A375 (cell line): ENCODE measurements around the genes LRP1B, ARHGAP15 and ACVR2A.

DNA sequence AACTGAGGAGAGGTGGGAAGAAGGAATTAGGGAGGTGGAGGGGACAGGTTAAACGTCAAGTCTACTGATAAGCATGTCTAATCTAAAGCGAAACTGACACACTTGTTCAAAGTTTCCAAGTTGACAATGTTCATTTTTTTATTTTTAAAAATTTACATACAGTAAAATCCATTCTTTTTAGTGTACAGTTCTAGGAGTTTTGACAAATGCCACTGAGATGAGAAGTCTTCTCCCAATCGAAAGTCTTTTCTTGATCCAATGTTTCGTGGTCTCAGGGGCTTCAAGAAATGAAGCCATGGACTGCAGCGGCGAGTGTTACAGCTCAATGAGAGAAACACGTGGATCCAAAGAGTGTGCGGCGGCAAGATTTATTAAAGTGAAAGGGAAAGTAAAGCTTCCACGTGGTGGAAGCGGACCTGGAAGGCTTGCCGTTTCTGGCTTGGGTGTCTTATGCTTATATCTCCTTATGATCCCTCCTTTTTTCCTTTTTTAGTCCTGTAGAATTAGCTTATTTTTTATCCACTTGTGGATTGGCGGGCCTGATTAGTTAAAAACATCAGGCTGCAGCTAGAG, 11.9 kb upstream of the HNMT start:
- RAMPAGE, long total RNA = no peak

DNA sequence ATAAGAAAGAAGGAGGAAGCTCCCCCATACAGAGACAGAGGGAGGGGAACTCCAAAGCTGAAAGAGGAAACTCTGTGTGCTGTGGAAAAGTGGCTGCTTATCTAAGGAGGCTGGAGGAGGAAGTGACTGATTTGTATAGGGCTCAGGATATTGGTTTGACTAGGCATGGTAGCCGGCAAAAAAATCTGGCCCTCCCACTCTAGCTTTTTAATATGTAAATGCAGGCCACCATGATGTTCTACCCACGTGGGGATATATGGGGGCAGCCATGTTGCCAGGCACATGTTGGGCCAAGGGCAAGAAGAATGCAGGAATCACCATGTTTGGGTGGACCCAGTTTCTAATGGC, 64.3 kb downstream of the HNMT start:
- RAMPAGE, long total RNA = no peak

DNA sequence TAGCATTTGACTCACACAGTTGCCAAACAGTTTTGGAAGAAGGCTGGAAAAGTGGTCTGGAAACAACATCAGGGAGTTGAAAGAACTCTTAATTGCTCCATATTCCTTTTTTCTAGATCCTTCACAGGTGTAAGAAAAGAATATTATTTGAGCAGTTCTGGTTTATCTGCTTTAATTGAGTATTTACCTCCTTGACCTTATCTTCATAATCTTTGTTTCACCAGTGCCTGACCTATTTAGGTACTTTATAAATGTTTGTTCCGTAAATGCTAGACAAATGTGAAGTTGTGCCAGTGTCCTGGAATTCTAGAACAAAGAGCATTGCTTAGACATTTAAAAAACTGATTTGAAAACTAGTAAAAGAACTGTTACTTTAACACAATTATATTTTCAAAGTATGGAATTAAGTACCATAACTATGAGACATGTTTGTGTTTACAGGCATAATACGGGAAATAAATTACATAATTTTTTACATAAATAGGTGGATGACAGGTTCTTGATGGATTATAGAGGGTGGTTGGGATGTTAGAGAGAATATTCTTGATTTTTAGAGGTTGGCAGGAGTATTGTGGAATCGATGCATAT, 15.2 kb downstream of the SPOPL start:
- RAMPAGE, long total RNA = no peak

- RAMPAGE, long total RNA = no peak
These were observed 1441.3 kb upstream of the NXPH2 start for GRCh38 chr2:140221432-140221892.

DNA sequence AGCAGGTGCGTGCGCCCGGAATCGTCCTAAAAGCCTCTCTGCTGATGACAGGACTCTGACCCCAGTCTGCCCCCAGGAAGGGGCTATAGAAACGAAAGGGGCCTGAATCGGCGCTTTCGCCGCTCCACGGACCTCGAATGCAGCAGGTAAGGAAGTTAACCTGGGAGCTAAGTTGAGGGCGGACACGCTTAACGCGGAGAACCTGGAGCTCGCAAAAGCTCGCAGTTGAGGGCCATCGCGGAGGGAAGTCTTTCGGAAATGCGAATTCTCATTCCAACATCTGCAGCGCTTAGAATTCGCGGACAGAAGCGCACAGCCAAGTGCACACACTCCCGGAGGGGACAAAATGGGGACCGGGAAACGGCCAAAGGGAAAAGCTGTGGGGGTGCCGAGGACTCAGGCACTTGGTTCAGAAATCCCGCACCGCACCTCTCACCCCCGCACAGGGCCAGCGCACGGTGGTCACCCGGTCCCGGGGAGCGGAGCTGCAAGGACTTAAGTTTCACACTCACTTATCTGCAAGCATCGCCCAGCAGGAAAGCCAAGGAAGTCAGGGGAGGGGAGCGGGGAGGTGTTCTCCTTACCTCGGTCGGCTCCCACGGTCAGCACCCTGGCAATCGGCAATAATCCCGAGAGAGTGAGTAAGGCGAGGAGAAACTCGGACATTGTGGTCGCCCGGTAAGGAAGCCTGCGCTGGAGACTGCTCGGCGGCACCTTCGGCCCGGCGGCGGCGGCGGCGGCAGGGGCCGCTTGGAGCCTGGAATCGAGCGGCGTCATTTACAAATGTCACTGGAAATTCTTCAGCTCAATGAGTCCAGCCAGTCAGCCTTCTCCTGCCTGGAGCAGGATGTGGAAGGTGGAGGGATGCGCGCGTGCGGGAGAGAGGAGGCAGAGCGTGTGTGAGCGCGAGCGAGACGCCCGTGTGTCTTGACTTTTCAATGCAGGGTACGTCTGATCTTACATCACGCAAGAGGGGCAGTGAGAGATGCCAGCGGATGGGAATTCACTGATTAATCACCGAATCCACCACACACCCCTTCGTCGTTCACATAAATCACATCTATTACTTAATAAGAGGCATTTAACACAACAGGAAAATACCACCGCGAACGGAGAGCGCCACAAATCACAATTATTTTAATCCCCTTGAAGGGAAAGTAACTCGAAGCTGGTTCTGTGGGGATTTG, at the start of gene LRP1B:
LRP1B (minus strand) TSS at position 953 of the 1,187 bp plus-strand sequence.
- RAMPAGE, long total RNA = no peak

GRCh38 chr2:142870534-142870963, 6.9 kb upstream of the KYNU start:
- RAMPAGE, long total RNA = no peak

GRCh38 chr2:143128460-143129582, at the start of gene ARHGAP15:
Gene ARHGAP15 (plus strand): TSS chr2:143129419.
- RAMPAGE, long total RNA = no peak

DNA sequence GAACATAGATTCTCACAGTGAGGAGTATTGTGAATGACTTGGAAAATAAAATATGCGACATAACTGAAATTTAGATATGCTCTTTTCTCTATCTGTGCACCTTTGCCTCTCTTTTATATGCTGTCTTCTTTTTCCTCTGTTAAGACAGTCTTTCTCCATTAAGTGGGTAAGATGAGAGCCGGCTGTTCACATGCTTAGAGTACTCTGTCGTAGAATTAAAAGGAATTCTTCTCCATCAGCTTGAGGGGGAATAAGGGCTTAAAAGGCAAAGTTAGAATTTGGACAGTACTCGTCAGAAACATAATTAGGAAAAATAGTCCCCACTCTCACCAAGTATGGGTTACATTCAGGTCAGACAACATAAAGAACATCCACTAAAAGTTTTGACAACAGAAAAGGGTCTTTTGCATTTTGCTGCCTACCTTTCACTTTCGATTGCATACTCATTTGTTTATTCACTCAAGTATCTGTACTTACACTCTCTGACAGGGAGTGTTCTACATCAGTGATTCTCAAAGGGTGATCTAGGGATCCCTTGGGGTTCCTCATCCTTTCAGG, 47.9 kb downstream of the ARHGAP15 start:
- RAMPAGE, long total RNA = no peak

GRCh38 chr2:143261737-143262424, 132.7 kb downstream of the ARHGAP15 start:
- RAMPAGE, long total RNA = no peak

DNA sequence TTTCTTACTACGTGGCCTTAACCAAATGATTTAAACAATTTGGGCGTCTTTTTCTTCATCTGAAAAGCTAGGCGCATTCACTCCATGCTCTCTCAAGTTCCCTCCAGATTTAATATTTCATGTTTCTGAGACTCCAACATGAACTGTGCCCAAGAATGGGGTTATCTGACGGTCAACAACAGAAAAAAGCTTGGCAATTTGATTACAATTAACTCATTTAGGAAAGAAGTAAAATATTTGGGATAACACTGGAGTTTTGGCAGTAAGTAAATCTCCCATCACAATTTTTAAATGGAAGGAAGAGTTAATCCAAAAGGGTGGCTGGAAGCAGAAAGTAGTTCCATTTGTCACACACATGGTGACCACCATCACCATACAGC, 345.4 kb downstream of the ARHGAP15 start:
- RAMPAGE, long total RNA = no peak

DNA sequence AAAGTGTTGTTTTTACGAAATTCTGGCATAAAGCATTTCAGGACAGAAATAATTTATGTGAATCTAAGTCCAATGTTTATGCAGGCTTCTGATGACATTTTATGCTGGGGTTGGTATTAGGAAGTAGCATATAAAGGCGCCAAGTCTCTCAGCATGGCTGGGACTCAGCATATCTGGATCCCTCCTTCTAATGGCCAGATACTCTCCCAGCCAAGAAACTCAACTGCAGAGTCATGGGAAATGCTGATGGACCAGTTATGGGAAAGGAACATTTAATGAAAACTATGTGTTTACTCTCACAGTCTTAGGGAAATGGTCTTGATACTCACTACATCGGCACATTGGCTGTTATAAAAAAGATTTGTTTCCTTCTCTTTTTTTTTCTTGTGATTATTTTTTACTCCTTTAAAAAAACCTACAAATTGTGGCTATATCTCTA, 392.2 kb downstream of the ARHGAP15 start:
- RAMPAGE, long total RNA = no peak

DNA sequence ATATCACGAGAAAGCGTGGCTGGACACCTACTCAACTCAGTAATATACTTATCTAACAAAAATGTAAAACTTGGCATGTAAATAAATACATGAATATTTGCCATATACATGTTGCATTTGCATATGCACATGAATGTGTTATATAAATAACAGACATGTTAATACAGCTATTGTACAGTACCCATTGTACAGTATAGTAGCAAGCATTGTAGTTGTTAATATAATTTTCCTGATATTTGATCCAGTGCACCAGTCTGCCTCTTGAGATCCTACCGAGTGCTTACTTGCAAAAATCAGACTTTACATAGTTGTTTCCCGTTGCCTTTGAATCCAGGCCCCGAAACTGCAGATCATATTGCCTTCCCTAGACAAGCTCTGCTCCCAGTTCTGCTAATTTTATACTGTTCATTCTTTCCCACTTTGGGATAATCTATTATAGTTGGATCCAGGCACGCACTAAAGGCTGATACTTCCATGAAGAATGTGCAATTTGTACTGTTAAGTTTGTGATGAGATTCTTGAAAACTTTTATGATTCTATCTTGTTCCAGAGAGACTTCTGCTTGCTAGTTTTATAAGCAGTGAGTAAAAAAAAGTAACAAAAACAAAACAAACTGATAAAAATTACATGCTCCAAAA, 395.6 kb downstream of the ARHGAP15 start:
- RAMPAGE, long total RNA = no peak

DNA sequence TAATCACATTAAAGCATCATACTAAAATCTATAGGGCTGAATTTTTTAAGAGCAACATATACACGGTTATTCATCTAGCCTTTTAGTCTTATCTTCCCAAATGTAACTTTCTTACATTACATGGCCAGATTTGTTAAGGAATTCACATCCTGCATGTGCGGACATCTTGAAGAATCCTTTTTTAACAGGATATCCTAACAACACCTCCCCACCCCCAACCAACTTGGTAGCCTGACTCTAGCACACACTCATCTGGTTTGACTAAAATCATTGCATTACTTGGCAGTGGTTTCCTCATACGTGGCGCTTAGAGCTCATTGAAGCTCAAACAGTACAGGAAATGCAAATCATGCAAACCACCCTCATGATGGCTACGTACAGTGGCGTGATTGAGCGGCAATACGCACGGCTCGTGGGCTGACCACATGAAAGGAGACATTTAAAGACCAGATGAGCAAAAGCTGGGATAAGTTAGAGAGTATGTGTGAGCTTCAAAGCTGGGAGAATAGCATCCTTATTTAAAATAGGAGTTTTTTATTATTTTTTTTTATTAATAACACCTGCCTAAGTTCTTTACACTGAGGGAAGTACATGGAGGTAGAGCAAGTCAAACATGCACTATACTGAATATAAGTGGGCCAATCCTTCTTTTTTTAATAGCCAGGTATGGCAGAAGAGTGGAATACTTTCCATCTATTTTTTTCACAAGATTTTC, 148.6 kb downstream of the GTDC1 start:
- RAMPAGE, long total RNA = no peak

GRCh38 chr2:144349480-144350002, 17.2 kb upstream of the GTDC1 start:
- RAMPAGE, long total RNA = no peak

DNA sequence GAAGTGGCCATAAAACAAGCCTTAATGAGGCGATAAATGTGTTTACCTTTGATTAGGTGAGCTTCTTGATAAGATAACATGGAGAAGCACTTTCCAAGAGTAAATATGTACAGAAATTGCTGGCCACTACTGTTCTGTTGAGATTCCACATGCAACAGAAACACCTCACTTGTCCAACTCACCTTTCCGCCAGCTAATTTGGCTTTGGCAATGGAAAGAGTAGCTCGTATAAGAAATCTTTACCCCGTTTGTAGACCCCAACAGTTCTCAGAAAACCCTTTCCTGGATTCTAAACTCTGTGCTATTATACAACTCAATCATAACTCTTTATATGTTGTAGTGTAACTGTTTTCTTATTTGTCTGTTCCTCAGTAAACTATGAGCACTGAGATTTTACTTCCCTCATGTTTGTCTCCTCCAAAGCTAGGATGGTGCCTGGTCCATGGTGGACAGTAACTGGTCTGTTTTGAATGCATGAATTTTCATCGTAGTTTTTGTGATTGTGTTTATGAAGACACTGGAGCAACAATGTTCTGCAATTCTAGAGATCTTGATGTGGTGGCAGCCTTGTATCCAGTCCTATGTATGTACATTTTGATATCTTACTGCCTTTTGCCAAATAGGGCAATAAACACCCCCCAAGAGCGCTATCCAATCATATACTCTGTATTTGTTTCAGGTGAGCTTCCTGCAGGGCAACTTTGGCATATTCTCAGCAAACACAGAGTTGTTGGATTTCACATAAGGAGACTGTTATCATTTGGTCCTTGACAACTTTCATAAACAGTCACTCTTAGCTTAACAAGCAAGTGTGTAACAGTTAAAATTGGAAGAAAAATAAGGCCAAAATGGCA, 54.8 kb downstream of the ZEB2 start:
- RAMPAGE, long total RNA = no peak

DNA sequence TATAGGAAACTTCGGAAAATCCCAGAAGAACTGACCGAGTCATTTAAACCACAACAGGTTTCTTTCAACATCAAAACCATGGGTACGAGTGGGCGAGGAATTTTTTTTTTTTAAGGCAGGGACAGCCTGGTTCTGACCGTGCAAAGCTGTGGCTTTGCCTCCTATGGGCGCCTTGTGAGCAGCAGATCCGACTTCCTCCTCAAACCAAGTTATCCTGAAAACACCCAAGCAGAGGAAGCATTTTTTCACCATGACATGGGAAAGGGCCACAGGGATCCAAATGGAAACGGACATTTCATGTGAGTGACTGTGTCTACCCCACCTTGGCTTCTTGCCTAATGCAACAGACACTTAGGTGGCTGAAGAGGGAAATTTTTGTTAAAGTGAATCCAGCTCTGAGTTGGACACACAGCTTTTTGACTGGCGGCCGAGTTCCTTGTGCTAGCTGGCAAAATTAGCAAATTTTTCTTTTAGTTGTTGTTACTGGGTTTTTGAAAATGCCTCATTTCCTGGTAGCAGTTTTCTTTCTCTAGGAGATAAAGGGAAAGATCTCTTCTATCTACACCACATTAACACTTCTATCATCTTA, 487.4 kb upstream of the ZEB2 start:
- RAMPAGE, long total RNA = no peak

- RAMPAGE, long total RNA = no peak
These were observed 1230.6 kb upstream of the ZEB2 start for GRCh38 chr2:145750440-145751004.

GRCh38 chr2:146405415-146406193, 1439.2 kb upstream of the ACVR2A start:
- RAMPAGE, long total RNA = no peak

- RAMPAGE, long total RNA = no peak
These were observed at the start of gene ACVR2A for GRCh38 chr2:147844402-147845346. Gene ACVR2A (plus strand): TSS chr2:147845029.

- RAMPAGE, long total RNA = no peak
These were observed 483 bp downstream of the MBD5 start for GRCh38 chr2:148021192-148021956.